NALM6 (cell line): ENCODE results near the genes FSIP2, ITGAV and SLC40A1.

DNA sequence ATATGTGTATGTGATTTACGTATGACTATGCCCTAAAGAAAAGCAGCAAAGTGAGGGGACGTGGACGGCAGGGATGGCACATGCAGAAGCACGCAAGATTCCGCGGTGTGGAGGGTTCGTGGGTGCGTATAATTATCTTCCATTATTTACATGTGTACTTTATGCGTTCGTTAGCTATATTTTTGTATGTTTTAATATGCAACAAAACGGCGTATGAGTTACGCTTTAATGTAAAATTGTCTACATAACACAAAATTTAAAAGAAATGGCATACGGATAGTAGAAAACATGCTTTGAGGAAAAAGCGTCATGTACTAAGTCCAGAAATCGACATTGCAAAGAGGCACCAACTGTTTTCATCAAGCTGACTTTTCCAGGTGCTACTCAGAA, 543 bp upstream of the NUP35 start:
- PRO-cap, result no peak

DNA sequence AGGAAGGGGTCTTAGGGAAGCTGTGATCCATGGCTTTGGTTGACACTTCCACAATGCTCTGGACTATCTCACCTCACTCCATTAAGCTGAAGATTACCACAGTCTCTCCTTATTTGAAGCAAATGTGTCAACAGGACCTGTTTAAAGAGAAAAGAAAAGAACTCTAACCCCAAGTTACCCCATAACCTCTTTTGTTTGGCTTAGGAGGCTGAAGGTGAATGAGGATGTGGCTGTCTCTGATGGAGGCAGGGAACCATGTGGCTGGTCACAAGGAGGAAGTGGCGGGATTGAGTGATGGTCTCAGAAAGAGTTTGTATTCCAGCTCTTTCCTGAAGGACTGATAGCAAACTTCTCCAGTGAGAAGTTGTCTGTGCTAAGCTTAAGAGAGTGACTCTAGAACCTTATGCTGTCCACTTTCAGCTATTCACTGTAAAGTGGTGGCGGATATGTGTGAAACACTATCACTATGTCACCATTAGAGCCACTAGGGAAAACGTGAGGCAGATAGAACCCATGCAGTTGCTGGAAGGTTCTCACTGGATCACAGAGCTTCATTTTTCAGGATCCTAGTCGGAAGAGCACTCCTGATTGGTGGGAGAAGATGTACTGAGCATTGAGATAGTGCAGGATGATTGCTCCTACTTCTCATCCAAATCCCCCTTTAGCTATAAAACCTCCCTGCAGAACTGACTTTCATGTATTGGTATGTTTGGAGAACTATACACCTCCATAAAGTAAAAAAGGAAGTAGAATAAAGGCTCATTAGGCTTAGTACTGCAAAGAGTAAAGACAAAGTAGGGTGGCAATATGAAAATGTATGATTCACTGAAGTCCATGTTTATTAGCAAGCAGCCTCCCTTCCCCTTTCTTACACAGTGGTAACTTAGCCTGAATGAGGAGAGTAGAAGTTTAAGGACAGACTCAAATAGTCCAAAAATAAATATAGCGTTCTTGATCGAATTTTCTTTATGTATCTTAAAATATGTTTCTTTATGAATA, 1.2 kb downstream of the ZNF804A start:
- PRO-cap, result no peak

GRCh38 chr2:185276355-185276661, 462.3 kb upstream of the FSIP2 start:
- PRO-cap, result no peak

DNA sequence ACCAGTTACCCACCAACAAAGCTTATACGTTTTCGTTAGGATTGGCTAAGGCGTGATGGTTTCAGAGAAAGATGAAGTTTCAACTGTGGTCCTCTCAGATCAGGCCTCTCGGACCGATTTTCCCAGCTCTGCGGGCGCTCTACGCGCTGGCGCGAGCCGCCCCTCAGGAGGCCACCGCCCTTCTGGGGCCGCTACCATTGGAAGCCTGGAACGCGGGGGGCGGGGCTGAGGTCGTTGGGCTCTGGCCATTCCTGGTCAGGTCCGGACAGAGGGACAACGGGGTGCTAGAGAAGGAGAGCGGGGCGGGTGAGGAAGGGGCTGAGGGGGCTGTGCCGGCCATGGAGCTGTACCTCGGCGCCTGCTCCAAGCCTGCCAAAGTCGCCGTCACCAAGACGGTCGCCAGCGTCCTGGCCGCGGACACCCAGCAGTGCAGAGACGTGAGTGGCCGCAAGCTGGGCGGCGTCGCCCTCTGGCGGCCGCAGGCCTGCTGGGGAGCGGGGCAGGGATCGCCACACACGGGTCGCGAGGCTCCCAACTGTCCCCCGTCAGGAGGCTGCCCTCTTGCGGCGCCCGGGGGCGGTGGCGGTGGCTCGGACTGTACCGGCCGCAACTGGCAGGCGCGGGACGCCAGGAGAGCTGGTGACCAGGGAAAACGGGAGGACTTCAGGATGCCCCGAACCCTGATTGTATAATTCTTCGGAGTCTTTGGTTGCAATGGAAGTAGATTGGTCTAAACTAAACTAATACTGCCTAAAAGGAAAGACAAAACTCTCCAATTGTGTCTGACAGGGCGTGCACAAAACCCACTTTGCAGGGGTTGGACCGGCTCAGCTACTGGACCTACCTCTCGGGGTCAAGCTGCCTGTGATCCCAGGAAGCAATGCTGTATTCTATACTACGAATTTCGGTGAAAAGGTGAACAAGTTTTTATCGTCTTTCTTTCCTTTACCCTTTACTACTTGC, at the start of gene FSIP2:
FSIP2 (plus strand) TSS at position 248 of the 963 bp plus-strand sequence.
- PRO-cap, result no peak

- PRO-cap, result no peak
Observed at GRCh38 chr2:186439987-186440116, 46.2 kb upstream of the ZC3H15 start.

DNA sequence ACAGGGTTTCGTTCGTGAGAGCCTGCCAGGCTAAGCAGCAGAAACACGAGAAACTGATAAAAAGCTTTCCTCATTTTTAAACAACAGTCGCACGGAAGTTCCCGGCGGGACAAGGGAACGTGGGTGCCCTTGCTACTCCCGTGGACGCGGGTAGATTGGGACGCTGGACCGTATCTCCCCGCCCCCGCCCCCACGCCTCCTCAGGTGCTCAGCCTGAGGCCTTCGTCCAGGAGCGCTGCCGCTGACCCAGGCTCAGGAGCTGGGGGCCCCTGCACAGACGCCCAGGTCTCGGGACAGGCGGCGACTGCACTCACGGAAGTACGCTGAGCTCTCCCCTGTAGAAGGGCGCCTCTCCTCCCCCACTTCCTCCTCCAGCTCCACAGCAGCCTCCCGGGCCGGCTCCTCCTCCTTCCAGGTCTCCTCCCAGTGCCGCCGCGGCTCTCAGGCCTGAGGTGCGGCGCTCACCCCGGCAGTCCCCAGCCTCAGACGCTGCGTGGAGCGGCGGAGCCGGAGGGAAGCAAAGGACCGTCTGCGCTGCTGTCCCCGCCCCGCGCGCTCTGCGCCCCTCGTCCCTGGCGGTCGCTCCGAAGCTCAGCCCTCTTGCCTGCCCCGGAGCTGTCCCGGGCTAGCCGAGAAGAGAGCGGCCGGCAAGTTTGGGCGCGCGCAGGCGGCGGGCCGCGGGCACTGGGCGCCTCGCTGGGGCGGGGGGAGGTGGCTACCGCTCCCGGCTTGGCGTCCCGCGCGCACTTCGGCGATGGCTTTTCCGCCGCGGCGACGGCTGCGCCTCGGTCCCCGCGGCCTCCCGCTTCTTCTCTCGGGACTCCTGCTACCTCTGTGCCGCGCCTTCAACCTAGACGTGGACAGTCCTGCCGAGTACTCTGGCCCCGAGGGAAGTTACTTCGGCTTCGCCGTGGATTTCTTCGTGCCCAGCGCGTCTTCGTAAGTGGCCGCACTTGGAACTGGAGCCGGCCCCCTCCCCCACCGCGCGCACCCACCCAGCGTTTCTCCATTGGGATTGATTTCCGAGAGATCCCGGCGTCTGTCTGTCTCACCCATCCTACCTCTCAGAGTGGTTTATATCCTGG, at the start of gene ITGAV:
ITGAV (plus strand) TSS at position 472 of the 1,085 bp plus-strand sequence.
- PRO-cap, result bidirectional peak, plus-strand start at position 485 of the sequence, minus-strand start at position 306 of the sequence; bidirectional peak, plus-strand start at position 746 of the sequence, minus-strand start at position 561 of the sequence

- PRO-cap, result no peak
Observed at GRCh38 chr2:187504785-187505737, 49.2 kb downstream of the TFPI start.

GRCh38 chr2:187530390-187531131, 23.7 kb downstream of the TFPI start:
- PRO-cap, result no peak

GRCh38 chr2:187541030-187541592, 13.1 kb downstream of the TFPI start:
- PRO-cap, result no peak

DNA sequence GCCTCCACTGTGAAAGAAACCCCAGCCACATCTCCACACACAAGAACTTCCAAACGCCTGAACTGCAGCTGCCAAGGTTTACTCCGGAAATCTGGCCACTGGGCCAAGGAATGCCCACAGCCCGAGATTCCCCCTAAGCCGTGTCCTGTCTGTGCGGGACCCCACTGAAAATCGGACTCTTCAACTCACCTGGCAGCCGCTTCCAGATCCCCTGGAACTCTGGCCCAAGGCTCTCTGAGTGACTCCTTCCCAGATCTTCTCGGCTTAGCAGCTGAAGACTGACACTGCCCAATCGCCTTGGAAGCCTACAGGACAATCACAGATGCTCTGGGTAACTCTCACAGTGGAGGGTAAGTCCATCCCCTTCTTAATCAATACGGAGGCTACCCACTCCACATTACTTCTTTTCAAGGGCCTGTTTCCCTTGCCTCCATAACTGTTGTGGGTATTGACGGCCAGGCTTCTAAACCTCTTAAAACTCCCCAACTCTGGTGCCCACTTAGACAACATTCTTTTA, 256.2 kb upstream of the GULP1 start:
- PRO-cap, result no peak

GRCh38 chr2:188976534-188977129, 2.5 kb downstream of the COL3A1 start:
- PRO-cap, result no peak

GRCh38 chr2:189022447-189022855, 48.3 kb downstream of the COL3A1 start:
- PRO-cap, result no peak

DNA sequence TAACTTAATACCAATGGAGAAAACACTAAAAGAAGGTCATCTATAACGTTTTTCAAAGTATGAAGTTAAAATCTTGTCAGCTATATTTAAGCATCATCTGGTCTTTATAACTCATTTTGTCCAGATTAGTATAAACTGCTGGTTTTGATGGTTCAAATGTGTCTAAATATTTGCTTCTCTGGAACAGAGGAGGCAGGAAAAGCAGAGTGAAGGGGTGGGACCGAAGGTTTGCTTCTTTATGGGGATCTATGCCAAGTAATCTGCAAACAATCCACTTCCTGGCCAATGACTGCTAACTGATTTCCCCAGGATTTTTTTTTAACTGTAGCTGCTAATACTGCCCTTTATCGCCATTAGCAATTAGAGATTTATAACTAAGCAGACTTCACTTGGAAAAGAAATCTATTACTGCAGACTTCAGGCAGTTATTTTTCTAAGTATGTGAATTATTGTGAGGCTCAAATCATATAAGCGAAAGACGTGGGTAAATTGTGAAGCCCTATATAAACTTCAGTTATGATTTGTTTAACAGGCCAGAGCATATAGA, 31.2 kb upstream of the COL5A2 start:
- PRO-cap, result no peak

DNA sequence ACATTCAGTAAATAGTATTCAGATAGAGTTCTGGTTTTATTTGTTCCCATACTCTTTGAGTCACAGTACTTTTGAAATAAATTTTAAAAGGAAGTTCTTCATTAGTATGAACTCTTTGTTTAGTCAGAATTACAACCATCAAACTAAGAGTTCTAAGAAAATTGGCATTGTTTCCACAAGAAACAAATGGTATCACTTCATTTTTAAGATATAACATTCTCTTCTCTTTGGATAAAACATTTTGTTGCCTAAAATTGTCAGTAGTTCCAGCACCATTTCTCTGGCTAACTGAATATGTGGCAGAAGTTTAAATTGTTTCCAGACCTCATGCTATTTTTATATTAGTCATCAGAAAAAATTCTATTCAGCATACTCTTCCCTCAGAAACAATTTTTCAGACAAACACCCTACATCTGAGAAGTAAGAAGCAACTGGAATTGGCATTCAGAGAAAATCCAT, 88.5 kb upstream of the COL5A2 start:
- PRO-cap, result no peak

DNA sequence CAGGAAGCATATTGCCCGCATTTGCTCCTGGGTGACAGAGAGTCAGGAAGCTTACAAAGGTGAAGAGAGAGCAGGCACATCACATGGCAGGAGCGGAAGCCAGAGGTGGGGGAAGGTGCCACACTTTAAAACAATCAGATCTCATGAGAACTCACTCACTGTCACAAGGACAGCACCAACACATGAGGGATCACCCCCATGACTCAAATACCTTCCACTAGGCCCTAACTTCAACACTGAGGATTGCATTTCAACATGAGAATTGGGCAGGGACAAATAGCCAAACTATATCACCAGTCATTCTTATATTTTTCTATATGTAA, 124.9 kb upstream of the COL5A2 start:
- PRO-cap, result no peak

DNA sequence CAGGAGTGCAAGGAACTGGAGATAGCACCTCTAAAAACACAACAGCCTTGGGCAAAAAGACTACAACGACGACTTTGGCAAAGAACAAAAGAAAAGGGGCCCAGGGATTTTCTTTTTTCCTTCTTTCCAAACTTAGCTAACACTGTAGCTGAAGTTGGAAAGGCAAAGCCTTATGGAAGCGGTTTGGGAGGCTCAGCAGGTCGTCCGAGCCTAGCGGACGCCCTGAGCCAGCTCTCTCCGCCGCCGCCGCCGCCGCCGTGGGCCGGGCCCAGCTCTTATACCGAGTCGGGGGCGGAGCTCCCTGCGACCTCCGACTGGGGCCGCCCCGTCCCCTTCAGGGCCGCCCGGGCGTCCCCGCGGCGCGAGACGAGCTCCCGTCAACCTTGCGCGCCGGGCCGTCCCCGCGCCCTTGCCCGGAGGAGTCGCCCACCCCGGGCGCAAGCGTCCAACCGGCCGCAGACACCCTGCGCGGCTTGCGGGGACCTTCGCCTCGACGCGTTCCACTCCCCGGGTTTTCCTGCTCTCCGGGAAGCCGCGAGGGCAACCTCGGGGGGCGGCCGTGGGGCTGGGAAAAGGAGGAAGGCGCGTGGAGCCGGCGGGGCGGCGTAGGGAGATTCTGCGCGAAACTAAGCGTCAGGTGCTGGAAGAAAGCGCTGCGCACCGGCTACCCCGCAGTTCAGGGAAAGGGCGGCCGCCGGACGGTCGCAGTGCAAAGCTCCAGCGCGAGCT, at the start of gene SLC40A1:
SLC40A1 (minus strand) TSS at position 254 of the 729 bp plus-strand sequence.
- PRO-cap, result no peak

GRCh38 chr2:190159225-190159406, 21.5 kb upstream of the C2orf88 start:
- PRO-cap, result no peak

DNA sequence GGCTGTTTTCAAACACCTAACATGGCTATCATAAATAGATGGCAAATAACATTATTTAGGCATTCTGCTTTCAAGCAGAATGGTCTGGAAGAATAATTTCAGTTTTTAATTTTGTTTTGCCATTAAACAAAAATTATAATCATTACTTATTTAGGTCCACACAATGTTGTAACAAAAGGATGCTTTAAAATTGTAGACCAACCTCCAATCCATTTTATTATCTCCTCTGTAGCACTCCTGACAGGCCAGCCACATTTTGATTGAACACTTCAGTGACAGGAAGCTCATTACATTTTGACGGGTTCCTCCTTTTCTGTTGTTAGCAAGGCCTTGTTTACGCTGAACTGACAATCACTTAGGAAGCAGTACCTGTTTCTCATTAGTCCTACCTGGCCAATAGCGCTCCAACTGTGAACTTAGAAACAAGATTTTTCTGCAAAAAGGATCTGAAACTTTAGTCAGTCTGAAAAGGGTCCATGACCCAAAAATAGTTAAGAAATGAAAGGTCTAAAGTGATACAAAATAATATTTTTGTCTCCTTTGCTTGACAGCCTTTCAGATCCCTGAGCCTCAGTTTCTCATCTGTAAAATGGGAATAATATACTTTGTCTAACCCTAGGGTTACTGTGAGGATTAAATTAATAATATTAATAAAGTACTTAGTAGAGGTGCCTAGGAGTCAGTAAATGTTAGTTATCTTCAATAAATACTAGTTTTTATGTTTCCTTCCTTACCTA, 1.4 kb downstream of the C2orf88 start:
- PRO-cap, result no peak

GRCh38 chr2:190185208-190185866, 4.7 kb downstream of the C2orf88 start:
- PRO-cap, result no peak

DNA sequence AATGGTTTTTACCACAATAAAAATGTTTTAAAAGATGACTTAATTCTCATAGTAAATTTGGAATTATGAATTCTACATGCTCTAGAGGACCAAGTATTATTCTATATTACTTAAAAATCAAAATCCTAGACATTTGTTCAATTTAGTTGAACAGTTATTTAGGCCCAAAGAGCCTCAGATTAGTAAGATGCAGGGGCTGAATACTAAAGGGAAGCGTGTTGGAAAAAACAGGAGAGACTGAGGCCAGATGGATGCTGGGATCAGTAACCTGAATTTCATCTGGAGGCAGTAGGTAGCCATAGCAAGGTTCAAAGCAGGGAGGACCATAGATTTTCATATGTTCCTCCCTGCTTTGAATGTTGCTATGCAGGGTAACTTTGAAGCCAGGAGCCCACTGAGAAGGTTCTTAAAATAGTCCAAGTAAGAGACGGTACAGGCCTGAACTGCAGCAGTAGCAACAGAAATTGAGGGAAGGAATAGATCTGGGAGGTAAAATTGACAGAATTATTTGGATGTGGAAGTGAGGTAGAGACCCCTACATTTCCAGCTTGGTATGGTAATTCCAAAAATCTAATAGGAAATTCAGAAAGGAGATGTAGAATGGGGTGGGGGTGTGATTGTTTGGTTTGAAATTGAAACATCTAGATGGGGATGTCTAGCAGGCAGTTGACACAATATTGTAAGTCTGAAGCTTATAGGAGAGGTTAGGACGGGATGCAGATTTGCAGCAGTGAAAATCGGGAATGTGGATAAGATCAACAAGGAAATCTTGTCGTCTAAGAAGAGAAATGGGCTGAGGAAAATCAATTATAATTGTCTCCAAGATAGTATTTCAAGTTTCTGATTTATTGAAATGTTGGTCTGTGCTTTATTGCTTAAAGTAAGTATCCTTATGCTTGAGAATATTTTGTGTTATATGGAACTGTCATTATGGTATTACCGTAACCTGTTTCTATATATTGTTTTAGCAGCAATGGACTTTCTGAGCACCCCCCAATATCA, 34.3 kb downstream of the MFSD6 start:
- PRO-cap, result no peak